H1 (cell line): ENCODE measurements around a stretch of chr1.

GRCh38 chr1:33382406-33383152 is 48.3 kb downstream of the PHC2 start:
- RRBS, result no CpG with 5 or more reads among the region's 10 CpGs
CAGE:
- cytosol, long polyA plus RNA, result no peak
- long polyA plus RNA, result no peak
- nucleus, long polyA plus RNA, result no peak

DNA sequence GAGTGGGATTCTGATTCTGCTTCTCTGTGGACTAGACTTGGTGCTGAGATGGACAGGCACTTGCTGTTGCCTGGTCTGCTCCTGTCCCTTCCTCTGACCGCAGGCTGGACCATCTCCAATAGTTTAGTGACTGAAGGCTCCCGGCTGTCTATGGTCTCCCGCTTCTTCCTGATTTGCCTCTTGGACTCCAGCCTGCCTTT is 6.3 kb upstream of the ZSCAN20 start:
- RRBS, result no CpG with 5 or more reads among the region's 3 CpGs
CAGE:
- cytosol, long polyA plus RNA, result no peak
- long polyA plus RNA, result no peak
- nucleus, long polyA plus RNA, result no peak

- RRBS, result no CpG with 5 or more reads among the region's 12 CpGs
CAGE:
- cytosol, long polyA plus RNA, result no peak
- long polyA plus RNA, result no peak
- nucleus, long polyA plus RNA, result no peak
These were observed 852 bp downstream of the GJA4 start for GRCh38 chr1:34793426-34794276.

DNA sequence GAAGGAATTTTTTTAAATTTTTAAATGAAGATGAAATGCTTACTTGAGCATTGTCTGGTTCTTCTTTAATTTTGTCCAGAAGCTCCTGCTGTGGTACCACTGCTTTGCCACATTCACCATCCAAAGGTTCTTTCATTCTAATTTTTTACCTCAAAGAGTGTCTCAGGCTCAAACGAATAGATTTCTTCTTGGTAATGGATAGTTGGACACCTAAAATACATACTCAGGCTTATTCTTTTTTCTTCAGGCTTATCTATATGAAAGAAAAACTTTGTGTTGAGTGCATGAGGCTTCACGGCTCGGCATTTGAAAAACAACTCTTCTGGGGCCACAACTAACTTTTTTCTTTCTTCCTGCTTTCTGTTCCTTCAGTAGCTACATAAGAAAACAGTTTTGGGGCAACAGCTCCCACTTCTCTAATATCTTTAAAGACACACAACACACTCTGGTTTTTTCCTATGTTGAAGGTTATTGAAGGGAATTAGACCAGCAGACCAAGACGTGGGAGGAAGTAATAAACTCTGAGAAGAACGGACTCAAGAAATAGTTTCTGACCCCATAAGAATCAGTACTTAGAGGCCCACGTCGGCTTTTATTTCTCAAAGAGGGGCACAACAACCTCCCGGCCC is 1.1 kb downstream of the ZMYM6 start:
- RRBS, result no CpG with 5 or more reads among the region's 8 CpGs
CAGE:
- cytosol, long polyA plus RNA, result no peak
- long polyA plus RNA, result no peak
- nucleus, long polyA plus RNA, result no peak

DNA sequence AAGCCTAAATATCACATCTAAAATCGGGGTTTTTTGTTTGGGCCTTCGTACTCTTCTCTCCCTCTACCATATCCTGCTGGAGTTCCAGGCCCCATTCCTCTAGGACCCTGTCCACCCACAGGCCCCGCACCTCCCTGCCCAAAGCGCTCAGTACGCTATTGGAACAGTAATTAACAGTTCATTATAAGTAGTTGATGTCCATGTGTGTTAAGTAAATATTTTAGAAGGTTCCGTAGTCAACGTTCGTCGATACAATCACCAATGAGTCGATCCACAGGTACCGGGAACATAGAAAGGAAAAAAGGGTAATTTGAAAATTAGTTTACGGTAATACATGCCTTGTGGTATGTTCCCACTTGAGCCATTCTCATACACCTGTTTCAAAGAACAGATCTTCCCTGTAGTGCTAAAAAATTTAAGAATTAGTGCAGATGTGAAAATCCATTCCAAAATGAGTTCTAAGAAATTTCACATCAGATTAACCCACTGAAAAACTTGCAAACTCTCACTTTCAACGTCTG is 8.4 kb downstream of the SFPQ start:
- RRBS, result no CpG with 5 or more reads among the region's 13 CpGs
CAGE:
- cytosol, long polyA plus RNA, result no peak
- long polyA plus RNA, result no peak
- nucleus, long polyA plus RNA, result no peak

- RRBS, result no CpG with 5 or more reads among the region's 4 CpGs
CAGE:
- cytosol, long polyA plus RNA, result no peak
- long polyA plus RNA, result no peak
- nucleus, long polyA plus RNA, result no peak
These were observed 6.9 kb downstream of the SFPQ start for GRCh38 chr1:35185694-35186763.

DNA sequence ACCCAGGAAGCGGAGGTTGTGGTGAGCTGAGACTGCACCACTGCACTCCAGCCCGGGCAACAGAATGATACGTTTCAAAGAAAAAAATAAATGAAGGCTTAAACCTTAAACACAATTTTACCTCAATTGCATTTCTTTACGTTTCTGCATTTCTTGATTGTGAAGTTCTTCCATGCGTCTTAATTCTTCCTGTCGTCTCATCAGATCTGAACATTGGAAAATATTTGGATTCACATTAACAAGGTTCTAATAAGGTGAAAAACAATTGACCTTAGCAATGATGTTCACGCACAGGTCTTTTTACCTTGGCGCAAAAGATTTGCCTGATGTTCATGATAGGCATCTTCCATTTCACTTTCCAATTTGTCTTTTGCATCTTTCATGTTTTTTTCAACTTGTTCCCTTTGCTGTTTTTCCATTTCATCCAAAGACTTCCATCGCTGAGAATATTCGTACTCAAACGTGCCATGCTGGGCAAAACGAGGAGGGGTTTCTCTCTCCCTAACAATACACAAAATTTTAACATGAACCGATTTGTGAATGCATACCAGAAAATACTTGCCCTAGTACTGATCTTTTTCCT is 4.0 kb downstream of the SFPQ start:
- RRBS, result no CpG with 5 or more reads among the region's 13 CpGs
CAGE:
- cytosol, long polyA plus RNA, result no peak
- long polyA plus RNA, result no peak
- nucleus, long polyA plus RNA, result no peak

DNA sequence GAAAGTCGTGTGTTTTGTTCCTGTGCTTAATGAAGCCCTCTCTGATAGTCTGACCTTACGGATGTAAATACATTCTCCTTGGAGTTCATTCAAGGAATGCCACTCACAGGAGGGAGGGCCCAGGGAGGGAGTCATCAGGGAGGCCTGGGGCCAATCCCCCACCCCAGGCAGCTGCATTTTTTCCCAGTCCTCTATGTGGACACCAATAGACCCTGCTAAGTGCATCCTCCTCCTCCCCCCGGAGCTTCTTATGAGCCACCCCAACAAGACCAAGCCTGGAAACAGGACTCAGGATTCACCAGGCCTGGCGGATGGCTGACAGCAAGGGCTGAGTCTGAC is 17.3 kb upstream of the SFPQ start:
- RRBS, result no CpG with 5 or more reads among the region's 4 CpGs
CAGE:
- cytosol, long polyA plus RNA, result start-site peak on the plus strand centred at position 150 of the sequence, 74 bp wide, 11 reads; start-site peak on the plus strand centred at position 262 of the sequence, 9 bp wide, 6 reads
- long polyA plus RNA, result start-site peak on the plus strand centred at position 279 of the sequence, 26 bp wide, 5 and 7 reads in 2 replicates
- nucleus, long polyA plus RNA, result start-site peak on the plus strand centred at position 265 of the sequence, 42 bp wide, 10 reads

DNA sequence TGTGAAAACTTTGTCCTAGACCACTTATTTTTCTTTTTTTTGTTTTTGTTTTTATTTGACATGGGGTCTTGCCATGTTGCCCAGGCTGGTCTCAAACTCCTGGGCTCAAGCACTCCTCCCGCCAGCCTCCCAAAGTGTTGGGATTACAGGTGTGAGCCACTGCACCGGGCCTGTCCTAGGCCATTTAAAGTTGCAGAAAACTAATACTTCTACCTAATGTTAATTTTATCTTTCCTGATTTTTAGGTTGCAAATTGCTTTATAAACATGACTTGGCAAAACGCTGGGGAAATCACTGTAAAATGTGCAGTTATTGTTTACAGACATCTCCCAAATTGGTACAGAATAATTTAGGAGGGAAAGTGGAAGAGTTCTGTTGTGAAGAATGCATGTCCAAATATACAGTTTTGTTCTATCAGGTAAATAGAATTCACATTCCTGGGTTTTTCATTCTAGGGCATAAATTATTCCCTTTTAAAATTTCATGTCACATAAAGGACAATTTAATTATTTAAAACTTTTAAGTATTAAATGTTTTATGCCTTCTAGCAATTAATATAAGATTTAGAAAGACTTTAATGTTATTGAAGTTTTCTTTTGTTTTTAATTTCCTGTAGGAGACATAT is 120.3 kb downstream of the ZMYM4 start:
- RRBS, result no CpG with 5 or more reads among the region's 3 CpGs
CAGE:
- cytosol, long polyA plus RNA, result no peak
- long polyA plus RNA, result no peak
- nucleus, long polyA plus RNA, result no peak

GRCh38 chr1:35397156-35397706 is 128.7 kb downstream of the ZMYM4 start:
- RRBS, result no CpG with 5 or more reads among the region's 1 CpG
CAGE:
- cytosol, long polyA plus RNA, result no peak
- long polyA plus RNA, result no peak
- nucleus, long polyA plus RNA, result no peak

CAGE:
- cytosol, long polyA plus RNA, result no peak
- long polyA plus RNA, result no peak
- nucleus, long polyA plus RNA, result no peak
These were observed 110.0 kb downstream of the KIAA0319L start for GRCh38 chr1:35447254-35447634.

DNA sequence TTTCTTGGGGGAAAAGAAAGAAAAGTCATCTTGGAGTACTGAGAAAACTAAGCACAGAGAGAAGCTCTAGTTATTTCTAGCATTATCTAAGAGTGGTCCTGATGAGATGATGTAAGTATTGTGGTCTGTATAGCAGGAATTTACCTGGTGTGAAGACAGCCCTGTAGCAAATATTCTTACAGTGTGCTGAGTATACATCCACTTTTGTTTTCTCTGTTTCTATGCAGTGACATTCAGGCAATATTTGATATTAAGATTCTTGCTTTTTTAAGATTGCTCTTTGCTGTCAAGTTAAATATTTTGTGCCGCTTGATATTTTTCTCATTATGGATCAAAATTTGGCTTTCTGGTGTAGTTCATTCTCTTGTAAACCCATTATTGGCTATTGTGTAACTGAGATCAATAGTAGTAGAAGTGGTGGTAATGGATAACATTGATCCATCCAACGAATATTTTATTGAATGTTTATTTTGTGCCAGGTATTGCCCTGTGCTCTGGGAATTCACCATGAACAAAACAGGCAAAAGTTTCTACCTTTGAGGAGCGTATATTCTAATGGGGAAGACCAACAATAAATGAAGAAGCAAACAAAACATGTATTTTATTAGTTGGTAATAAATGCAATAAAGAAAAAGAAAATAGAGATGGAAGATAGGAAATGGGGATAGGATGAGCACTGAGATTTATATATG is 9.8 kb downstream of the AGO4 start:
- RRBS, result no CpG with 5 or more reads among the region's 3 CpGs
CAGE:
- cytosol, long polyA plus RNA, result no peak
- long polyA plus RNA, result no peak
- nucleus, long polyA plus RNA, result no peak

DNA sequence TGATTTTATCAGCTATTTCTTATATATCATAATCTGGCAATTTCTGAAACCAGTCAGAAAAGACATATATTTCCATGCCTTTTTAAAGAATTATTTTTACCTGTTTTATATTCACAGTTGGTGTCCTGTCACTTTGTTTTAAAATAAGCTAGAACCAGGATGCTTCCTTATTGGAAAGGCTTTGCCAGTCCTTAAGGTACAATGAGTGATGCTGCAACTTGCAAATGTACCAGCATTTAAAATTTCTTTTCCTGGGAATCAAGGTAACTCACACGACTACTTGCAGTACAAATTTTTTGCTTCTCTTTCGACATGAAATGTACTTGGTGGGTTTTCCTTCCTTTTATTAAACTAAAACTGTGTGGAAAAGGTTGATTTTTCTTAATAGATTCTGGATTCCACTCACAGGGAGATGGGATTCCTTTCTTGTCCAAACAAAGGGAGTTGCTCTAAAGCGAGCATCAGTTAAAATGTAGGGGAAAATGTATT is 28.4 kb upstream of the AGO1 start:
- RRBS, result no CpG with 5 or more reads among the region's 3 CpGs
CAGE:
- cytosol, long polyA plus RNA, result no peak
- long polyA plus RNA, result no peak
- nucleus, long polyA plus RNA, result no peak

GRCh38 chr1:35883549-35884381 is 756 bp downstream of the AGO1 start:
- RRBS, result 2% methylated on average over 5 of the region's 38 CpGs
CAGE:
- cytosol, long polyA plus RNA, result no peak
- long polyA plus RNA, result no peak
- nucleus, long polyA plus RNA, result no peak

GRCh38 chr1:35926582-35927388 is 4.1 kb upstream of the AGO3 start:
- RRBS, result no CpG with 5 or more reads among the region's 4 CpGs
CAGE:
- cytosol, long polyA plus RNA, result no peak
- long polyA plus RNA, result no peak
- nucleus, long polyA plus RNA, result no peak

- RRBS, result no CpG with 5 or more reads among the region's 10 CpGs
CAGE:
- cytosol, long polyA plus RNA, result no peak
- long polyA plus RNA, result no peak
- nucleus, long polyA plus RNA, result no peak
These were observed 75.3 kb upstream of the TEKT2 start for GRCh38 chr1:36008298-36009208.

DNA sequence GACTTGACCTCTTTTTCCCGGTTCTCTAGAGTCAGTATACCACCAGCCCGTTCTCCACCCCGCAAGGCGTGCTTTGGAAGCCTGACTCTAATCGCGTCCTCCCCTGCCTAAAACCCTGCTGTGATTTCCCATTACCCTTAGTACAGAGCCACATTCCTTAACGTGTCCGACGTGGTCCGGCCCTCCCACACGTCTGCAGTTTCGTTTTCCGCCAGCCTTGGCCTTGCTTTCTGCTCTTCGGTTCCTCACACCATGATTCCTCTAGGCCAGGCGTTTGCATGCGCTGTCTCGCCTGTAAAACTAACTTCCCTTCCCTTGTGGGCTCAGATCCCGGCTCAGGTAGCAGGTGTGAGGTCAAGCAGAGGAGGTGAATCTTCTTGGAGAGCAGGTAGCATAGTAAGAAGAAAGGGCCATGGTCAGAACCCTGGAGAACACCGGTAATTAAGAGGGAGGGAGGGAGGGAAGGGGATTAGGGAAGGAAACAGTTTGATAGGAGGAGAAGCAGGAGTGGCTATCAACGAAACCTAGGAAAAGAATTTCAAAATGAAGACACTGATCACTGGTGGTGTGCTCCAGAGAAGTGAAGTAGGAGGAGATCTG is 961 bp downstream of the ADPRS start:
- RRBS, result 63% methylated on average over 2 of the region's 20 CpGs
CAGE:
- cytosol, long polyA plus RNA, result start-site peak on the plus strand centred at position 527 of the sequence, 132 bp wide, 32 reads
- long polyA plus RNA, result no peak
- nucleus, long polyA plus RNA, result start-site peak on the plus strand centred at position 467 of the sequence, 13 bp wide, 69 reads

GRCh38 chr1:36108926-36109564 is 16.0 kb downstream of the COL8A2 start:
- RRBS, result no CpG with 5 or more reads among the region's 13 CpGs
CAGE:
- cytosol, long polyA plus RNA, result no peak
- long polyA plus RNA, result no peak
- nucleus, long polyA plus RNA, result no peak

DNA sequence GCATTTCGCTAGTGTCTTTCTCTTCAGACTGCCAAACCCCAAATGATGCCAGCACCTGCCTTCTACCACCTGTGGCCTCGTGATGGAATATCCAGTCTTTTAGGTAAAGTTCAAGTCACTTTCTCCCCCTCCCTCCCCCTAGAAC is 551 bp upstream of the TRAPPC3 start:
- RRBS, result no CpG with 5 or more reads among the region's 2 CpGs
CAGE:
- cytosol, long polyA plus RNA, result no peak
- long polyA plus RNA, result no peak
- nucleus, long polyA plus RNA, result no peak

DNA sequence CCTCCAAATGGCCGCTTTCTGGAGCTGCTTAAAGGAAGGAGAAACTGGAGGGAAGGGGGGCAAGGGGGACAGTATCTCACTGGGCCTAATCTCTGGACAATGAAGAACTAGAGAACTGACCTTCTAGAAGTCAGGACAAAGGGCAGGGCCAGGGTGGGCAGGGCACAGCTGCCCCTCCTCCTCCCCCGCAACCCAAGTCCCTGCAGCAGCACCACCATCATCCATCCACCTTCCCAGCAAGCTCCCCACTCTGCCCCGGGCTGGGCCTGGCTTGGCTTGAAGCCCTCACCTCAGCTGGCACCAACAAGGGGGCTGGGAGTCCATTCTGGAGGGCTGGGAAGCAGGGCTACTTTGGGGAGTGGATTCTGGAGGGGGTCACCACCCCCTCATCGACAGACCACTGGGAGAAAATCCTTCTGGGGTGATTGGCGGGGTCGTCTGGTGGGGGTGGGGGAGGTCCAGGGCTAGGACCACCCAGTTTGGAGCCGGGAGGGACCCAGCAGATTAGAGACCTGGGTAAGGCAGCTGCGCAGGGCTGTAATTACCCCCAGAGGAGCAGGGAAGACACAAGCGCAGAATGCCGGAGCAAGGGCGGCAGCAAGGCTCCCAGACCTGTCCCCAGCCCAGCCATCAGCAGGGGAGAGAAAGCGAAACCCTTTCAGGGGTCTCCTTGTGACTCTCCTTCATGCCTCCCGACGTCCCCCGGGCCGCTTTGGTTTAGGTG is 785 bp upstream of the MAP7D1 start:
- RRBS, result 2% methylated on average over 1 of the region's 16 CpGs
CAGE:
- cytosol, long polyA plus RNA, result no peak
- long polyA plus RNA, result no peak
- nucleus, long polyA plus RNA, result no peak